ENCODE measurements around the genes NOC4L, GALNT9, LRCOL1 and P2RX2.

DNA sequence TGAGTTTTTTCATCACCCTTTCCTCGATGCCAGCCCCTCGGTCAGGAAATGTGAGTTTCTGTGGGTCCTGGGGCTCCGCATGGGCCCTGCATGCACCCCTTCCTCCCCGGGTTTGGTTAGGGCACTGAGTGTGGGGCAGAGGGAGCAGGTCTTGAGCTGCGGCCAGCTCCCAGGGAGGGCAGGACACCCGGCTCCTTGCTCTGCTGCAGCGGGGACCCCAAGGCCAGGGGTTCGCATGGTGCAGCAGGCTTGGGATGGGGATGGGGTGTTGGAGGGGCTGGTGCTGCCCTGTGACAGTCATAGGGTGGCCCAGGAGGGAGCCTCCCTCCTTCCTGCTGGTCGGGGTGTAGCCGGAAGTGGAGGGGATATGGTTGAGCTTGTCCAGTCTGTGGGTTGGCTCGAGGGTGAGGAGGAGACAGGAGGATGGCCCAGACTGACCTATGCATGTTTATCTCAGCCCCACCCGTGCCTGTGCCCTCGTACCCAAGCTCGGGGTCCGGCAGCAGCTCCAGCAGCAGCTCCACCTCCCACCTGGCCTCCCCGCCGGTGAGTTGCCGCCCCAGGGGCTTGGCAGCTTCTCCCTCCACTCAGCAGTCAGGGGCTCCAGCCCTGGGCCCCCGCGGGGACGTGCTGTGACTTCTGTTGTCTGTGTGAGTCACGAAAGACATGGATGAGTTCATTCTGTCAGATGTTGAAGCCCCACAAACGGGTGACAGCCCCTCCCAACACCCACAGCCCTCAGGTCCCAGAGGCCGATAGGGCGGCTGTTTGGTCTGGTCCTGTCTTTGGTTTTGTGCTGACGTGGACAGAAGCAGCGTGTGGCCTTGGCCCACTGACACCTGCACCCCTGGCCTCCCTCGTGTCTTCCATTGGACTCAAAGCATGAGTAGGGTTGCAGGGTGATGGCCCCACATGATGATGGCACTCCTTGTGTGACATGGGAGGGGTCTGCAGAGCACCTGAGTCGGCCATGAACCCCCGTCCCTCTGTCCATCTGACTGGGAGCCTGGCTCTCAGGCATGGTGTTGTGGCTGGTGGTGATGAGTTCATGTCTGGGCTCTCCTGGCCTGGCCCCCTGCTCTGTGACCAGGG, 16.2 kb downstream of the ULK1 start:
- PRO-cap = no peak
- RAMPAGE, long total RNA, 3 experiments = no peak in any of the 3 experiments

GRCh38 chr12:131985138-131985766, 35.5 kb downstream of the EP400 start:
- PRO-cap = unidirectional peak, plus-strand start at chr12:131985382
- RAMPAGE, long total RNA, 3 experiments = no peak in any of the 3 experiments

DNA sequence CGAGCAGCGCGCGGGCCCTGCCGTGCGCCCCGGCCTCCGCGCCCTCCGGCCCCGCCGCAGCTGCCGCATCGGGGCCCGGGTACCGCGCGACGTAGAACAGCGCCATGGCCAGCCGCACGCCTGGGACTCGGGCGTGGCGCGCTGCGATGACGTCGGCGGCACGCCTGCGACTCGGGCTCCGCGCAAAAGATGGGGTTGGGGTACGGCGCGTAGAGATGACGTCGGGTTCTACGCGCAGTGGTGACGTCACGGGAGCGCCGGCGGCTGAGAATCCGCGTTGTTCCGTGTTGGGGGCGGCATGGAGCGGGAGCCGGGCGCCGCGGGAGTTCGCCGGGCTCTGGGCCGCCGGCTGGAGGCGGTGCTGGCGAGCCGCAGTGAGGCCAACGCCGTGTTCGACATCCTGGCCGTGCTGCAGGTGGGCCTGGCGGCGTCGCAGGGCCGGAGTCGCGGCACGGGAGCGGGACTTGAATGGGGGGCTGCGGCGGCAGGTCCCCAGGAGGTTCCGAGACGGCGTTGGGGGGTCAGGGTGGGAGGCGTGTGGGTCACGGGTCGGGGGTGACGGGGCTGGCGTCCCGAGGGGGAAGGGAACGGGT, at the start of gene NOC4L:
Gene NOC4L (plus strand): TSS at position 267 of the 593 bp plus-strand sequence.
- PRO-cap = bidirectional peak, plus-strand start at position 287 of the sequence, minus-strand start at position 122 of the sequence
- RAMPAGE, long total RNA, 3 experiments = start-site peak on the plus strand in 2 of 3 experiments, centred at positions 251 to 284 of the sequence, 26 to 28 reads per replicate

- PRO-cap = no peak
- RAMPAGE, long total RNA, 3 experiments = no peak in any of the 3 experiments
These were observed 54.3 kb downstream of the GALNT9 start for GRCh38 chr12:132275016-132275506.

DNA sequence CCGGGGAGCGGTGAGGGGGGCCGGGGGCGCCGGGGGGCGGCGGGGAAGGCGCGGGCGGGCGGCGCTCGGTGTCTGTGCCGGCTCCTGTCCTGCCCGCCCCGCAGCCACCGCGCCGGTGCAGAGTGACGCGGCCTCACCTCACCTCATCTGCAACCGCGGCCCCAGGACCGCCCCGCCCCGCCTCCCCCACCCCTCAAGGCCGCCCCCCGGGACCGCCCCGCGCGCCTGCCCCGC, at the start of gene GALNT9:
Gene GALNT9 (minus strand): TSS at position 127 of the 234 bp plus-strand sequence.
- PRO-cap = no peak
- RAMPAGE, long total RNA, 3 experiments = no peak in any of the 3 experiments

DNA sequence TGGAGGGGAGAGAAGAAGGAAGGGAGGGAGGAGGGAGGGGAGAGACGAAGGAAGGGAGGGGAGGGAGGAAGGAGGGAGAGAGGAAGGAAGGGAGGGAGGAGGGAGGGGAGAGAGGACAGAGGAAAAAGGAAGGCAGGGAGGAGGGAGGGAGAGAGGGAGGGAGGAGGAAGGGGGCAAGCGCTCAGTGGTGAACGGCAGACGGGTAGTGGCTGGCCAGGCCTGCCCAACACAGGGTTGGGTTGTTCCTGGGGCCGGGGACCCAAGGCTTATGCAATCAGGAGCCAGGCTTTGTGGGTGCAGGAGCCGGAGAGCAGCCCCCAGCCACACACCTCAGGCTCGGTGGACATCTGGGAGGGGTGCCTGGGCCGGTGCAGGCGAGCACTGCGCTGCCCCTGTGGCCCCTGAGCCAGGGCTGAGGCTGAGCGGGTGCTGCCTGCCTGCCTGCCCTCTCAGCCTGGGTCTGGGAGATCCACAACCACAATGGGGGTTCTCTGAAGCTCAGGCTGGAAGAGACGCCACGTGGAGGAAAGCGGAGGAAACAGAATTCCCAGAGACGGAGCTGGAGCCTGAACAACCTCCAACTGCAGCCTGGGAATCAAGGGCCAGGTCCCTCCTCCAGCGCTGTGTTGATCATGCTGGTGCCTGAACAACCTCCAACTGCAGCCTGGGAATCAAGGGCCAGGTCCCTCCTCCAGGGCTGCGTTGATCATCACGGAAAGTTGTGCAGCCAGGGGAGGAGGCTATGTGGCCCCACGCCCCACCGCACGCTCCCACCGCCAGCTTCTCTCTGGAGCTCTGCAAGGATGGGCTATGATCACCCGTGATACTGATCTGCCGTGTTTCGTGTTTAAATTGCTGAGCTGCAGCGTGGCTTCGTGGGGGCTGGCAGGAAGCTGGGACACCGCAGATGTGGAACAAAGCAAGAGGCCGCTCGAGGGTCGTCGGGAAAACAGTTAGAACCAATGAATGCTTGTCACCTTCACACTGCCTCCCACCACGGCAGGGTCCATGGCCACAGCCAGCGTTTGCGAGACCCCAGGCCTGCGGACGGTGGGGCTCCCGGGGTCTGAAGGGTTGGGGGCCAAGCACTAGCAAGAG, 52.1 kb upstream of the FBRSL1 start:
- PRO-cap = no peak
- RAMPAGE, long total RNA, 3 experiments = no peak in any of the 3 experiments

DNA sequence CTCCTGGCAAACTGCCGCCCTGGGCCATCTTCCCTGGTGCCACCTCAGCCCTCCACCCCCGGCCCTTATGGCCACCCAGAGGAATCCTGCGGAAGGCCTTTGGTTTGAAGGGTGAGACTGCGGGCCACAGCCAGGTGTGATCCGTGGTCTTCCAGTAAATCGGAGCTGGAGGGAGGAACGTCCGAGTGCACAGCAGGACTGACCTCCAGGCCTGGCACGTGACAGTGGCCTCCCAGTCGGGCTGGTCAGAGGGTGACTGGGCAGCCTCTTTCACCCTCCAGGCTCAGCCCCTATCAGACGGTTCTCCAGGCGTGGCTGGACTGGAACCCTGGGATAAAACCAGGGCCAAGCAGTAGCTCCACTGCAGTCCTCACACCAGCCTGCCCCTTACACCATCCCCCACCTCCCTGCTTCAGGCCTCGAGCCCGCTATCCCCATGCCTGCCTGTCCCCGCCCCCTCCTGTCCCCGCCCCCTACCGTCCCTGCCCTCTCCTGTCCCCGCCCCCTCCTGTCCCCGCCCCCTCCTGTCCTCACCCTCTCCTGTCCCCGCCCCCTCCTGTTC, 12.4 kb downstream of the FBRSL1 start:
- PRO-cap = no peak
- RAMPAGE, long total RNA, 3 experiments = no peak in any of the 3 experiments

GRCh38 chr12:132552094-132553173, 57.9 kb downstream of the LRCOL1 start:
- PRO-cap = no peak
- RAMPAGE, long total RNA, 3 experiments = start-site peak on the plus strand in 1 of 3 experiments, at chr12:132552310-132552325 at its widest, 34 reads per replicate

DNA sequence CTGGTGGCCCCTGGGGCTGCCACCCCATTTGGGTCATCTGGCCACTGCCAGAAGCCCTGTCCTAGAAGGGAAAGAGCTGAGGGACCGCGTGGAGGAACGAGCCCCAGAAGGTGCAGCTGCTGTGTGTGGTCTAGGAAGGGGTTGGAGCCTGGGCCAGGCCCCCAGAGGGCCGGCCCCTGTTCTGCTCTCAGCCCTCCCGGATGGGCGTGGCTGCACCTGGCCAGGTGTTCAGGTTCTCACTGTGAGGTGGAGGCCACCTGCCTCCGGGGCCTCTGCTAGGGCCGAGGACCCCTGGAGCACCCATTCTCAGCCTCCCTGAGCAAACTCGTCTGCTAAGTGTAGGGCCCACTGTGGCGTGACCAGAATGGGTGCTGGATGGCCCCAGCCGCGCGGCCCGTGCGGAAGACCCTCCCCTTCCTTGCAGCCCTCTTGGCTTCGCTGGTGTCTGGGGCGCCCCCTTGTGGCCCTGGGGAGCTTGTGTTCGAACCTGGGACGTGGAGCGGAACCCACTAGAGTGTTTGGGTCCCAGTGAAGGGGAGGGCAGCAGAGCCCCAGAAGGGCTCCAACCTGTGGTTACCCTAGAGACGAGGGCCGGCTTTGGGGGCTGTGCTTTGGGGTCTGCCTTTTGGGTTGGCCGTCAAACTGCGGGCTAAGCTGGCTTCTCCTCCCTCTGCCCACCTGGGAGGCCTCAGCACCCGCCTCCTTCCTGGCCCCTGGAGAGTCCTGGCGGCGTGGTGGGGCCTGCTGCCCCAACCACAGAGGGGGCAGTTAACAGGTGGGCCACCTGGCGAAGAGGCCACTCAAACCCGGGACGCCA, 49.3 kb downstream of the LRCOL1 start:
- PRO-cap = no peak
- RAMPAGE, long total RNA, 3 experiments = no peak in any of the 3 experiments

DNA sequence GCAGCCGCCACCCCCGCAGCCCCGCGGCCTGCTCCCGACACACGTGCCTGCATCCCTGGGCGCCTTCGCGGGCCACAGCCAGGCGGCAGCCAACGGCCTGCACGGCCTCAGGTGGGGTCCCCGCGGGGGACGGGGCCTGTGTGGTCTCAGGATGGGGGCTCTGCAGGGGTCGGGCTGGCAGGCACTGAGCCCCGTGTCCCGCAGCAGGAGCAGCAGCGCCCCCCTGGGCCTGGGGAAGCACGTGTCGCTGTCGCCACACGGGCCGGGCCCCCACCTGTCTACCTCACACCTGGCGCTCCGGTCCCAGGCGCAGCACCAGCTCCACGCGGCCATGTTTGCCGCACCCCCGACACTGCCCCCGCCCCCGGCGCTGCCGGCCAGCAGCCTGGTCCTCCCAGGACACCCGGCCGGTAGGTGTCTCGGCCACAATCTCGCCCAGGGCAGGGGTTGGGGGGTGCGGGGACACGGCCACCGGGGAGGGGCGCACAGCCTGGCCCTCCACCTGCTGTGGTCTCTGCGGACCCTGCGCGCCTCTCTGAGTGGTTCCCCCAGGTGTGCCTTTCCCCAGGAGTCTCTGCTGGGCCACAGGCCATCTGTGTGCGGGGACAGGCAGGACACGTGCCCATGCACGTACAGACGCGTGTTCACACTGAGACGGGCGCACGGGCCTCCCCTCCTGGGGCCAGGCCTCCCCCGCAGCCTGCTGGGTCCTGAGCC, 40.1 kb downstream of the LRCOL1 start:
- PRO-cap = no peak
- RAMPAGE, long total RNA, 3 experiments = start-site peak on the plus strand in 1 of 3 experiments, centred at position 421 of the sequence, 9 reads per replicate

GRCh38 chr12:132610228-132611018, at the start of gene LRCOL1:
LRCOL1 (minus strand) TSS chr12:132610582.
- PRO-cap = no peak
- RAMPAGE, long total RNA, 3 experiments = no peak in any of the 3 experiments

DNA sequence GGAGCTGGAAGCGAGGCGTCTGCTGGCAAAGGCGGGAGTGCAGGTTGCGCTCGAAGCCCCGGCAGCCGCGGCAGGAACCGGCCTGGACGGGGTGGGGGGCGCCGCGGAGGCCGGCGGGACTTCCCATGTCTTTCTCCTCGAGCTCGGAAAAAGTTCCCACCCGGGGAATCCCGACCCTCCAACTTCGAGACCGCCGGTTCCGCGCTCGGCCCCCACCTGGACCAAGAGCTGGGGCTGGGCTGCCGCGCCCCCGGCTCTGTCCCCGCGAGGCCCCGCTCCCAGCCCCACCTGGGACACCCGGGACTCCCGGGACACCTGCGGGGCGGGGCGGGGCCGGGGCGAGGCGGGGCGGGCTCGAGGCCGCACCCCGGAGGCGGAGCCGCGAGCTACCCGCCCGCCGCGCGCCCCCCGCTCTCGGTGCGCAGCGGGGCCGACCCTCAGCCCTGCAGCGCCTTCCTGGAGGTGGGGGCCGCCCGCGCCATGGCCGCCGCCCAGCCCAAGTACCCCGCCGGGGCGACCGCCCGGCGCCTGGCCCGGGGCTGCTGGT, at the start of gene P2RX2:
Gene P2RX2 (plus strand): TSS at position 440 of the 547 bp plus-strand sequence.
- PRO-cap = no peak
- RAMPAGE, long total RNA, 3 experiments = no peak in any of the 3 experiments

GRCh38 chr12:132619308-132619720, 738 bp downstream of the P2RX2 start:
- PRO-cap = no peak
- RAMPAGE, long total RNA, 3 experiments = no peak in any of the 3 experiments

DNA sequence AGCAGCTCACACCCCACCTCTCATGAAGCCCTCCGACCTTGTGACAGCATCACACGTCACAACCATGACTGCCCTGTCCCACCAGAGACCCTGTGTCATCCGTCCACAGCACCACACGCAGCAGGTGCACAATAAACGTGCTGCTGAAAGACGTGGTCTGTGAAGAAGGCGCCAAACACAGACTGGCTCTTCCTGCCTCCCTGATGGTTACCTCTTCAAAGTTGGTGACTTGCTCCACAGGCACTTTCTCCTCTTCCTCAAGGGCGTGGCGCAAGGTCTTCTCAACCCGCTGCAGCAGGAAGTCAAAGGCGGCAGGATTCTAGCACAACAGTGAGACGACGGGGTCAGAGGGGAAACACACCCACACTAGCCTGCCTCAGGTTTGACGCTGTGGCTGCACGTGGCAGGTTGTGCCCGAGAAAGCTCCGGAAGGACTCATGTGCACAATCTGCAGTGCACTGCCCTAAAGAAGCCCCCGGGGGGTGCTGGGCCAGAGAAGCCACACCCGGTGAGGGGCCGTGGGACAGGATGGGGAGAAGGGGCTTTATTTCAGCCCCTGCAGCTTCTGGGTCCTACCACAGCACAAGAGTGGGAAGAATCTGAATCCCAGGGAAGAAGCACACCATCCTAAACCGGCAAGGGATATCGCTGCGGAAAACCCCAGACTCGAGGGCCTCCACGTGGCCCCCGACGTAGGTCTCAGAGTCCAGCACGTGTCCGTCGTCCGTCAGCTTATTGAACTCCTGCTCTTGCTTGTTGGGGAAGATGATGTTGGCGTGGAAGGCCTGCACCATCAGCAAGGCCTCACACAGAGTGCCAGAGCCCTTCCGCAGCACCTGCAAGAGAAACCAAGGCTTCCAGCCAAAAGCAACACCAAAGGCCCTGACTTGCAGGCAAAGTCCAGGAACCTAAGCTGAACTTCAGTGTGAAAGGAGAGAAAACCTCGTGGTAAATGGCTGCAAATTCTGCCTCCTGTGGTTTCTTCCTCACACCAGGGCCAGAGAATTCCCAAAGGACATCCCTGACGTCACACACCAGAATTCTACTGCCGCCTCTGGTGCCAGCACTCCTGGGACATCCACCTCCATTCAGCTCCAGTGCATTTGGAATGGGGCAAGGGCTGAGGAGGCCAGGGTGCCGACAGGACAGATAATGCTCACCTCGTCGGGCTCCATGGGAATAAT, 14.7 kb downstream of the POLE start:
- PRO-cap = no peak
- RAMPAGE, long total RNA, 3 experiments = start-site peak on the minus strand in 1 of 3 experiments, centred at position 376 of the sequence, 22 reads per replicate

DNA sequence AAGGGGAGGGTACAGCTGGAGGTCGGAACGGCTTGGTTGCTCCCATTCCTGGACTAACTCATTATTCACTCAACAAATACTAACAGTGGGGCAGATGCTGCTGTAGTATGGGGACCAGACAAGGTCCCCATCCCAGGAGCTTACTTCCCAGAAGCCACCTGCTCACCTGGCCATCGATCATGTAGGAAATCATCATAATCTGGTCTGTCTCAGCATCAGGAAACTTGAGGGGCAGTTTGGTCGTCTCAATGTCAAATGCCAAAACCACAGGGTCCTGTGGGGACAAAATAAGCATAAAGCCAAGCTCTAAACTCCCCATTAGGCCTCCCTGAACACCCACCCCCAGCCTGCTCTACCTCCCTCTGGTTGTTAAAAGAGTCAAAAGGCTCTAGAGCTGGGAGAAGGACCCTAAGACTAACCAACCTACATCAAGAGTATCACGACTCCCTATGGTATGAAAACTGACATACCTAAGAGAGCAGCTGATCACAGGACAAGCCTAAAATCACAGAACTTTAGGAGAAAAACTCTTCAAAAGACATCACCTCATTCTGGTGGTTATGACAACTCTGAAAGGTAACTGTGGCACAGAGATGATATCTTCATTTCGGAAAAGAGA, 10.7 kb downstream of the POLE start:
- PRO-cap = no peak
- RAMPAGE, long total RNA, 3 experiments = start-site peak on the minus strand in 1 of 3 experiments, centred at position 375 of the sequence, 14 reads per replicate

- PRO-cap = no peak
- RAMPAGE, long total RNA, 3 experiments = no peak in any of the 3 experiments
These were observed 12.4 kb upstream of the ANKLE2 start for GRCh38 chr12:132773981-132774562.

- PRO-cap = no peak
- RAMPAGE, long total RNA, 3 experiments = start-site peak on the minus strand in 1 of 3 experiments, at chr12:132796076-132796242 at its widest, 22 to 60 reads per replicate
These were observed 32.9 kb downstream of the GOLGA3 start for GRCh38 chr12:132795597-132796427.

GRCh38 chr12:132888796-132889540, 1.6 kb upstream of the CHFR start:
- PRO-cap = no peak
- RAMPAGE, long total RNA, 3 experiments = no peak in any of the 3 experiments

DNA sequence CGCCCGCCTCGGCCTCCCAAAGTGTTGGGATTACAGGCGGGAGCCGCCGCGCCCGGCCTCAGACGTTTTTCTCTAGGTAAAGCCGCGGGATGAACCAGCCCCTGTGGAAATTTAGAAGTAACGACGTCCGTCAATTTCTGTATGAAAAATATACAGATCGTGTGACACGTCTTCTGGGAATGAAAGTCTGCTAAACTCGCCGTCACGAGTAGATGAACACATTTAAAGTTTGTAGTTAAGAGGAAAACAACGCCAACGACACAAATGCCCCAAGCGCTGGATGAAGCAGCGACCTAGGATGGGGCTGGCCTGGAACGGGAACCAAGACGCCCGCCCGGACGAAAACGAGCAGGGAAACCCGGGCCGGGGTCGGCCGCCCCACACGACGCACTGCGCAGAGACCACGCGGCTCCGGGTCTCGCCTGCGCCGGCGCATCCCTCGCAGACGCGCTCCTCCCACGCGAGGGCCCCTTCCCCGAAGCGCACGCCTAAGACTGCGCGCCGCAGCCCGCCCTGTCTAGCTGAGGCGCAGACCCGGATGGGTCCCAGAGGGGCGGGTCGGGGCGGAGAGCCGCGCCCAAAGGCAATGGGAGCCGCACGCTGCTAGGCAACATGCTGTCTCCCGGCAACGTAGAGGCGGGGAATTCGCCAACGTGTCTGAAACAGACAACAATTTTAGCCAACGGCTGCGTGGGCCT, 20.7 kb upstream of the CHFR start:
- PRO-cap = bidirectional peak, plus-strand start outside the sequence, minus-strand start at position 515 of the sequence
- RAMPAGE, long total RNA, 3 experiments = no peak in any of the 3 experiments

DNA sequence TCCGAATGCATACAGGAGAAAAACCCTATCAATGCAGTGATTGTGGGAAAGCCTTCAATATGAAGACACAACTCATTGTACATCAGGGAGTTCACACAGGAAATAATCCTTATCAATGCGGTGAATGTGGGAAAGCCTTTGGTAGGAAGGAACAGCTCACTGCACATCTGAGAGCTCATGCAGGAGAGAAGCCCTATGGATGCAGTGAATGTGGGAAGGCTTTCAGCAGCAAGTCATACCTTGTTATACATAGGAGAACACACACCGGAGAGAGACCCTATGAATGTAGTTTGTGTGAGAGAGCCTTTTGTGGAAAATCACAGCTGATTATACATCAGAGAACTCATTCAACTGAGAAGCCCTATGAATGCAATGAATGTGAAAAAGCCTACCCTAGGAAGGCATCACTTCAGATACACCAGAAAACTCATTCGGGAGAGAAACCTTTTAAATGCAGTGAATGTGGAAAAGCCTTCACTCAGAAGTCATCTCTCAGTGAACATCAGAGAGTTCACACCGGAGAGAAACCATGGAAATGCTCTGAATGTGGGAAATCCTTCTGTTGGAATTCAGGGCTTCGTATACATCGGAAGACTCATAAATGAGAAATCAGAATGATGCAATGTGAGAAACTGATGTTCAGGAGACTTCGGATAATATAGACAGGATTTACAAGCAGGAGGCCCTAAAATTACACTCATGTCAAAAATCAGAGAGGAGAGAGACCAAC, 24.9 kb downstream of the ZNF26 start:
- PRO-cap = no peak
- RAMPAGE, long total RNA, 3 experiments = start-site peak on the plus strand in 2 of 3 experiments, centred at positions 330 to 359 of the sequence, 9 to 11 reads per replicate

Measured in tibial nerve (tissue), 3 donors.